Epithelial cell of esophagus (primary cell): ENCODE measurements around the genes AMELX, ARHGAP6 and GPM6B.

DNA sequence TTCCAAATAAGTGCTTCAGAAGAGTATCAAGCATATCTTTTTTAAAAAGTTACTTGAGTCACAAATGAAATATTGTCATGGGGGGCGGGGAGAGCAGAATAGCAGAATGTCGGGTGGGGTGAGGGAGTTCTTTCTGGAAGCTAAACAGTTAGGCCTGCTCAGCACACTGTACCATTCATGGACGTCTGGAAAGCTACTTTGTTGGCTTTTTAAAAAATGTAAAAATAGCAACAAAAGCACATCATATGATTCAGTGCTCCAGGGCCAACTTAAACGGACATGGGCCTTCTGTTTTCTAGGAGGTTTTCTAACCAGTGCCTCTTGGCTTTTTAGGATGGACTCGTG, 57.4 kb upstream of the CLCN4 start:
- RRBS = no CpG with 5 or more reads among the region's 5 CpGs

DNA sequence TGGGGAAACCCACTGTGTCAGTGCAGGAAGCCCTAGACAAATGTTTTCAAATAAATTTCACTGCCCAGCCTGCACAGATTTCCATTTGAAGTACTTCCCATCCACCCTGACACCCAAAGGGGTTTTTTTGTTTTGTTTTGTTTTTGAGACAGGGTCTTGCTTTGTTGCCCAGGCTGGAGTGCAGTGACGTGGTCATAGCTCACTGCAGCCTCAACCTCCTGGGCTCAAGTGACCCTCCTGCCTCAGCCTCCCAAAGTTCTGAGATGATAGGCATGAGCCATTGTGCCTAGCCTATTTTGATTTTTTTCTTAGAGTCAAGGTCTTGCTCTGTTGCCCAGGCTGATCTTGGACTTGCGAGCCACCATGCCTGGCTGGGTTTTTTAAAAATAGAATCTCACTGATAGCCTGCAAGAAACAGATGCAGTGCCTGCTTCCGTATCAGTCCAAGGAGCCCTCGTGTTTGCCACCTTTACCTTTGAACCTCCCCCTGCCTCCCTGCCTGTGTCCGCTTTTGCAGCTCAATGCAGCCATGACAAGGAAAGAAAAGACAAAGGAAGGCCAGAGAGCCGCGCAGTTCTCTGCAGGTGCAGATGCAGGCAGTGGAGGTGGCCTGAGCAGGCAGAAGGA, 13.3 kb upstream of the CLCN4 start:
- RRBS = no CpG with 5 or more reads among the region's 7 CpGs

GRCh38 chrX:10157556-10157919, 763 bp downstream of the CLCN4 start:
- RRBS = no CpG with 5 or more reads among the region's 3 CpGs

DNA sequence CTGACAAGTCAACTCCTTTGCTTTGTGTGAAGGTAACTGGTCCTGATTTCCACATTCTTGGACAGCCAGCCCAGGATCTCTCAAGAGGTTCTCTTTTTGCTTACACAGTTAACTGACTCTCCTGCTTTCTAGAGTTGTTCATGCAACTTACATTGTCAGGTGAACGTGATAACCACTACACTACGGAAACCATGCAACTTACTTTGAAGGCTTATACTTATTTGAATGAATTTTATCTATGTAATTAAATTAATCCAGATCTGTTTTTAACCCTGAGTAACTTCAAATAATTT, 128.8 kb downstream of the CLCN4 start:
- RRBS = no CpG with 5 or more reads among the region's 2 CpGs

- RRBS = no CpG with 5 or more reads among the region's 9 CpGs
Measured at GRCh38 chrX:10536486-10537240, 83.7 kb downstream of the MID1 start.

GRCh38 chrX:10633661-10634083, 13.3 kb upstream of the MID1 start:
- RRBS = no CpG with 5 or more reads among the region's 3 CpGs

GRCh38 chrX:11241726-11242341, 51.4 kb upstream of the AMELX start:
- RRBS = no CpG with 5 or more reads among the region's 5 CpGs

- RRBS = no CpG with 5 or more reads among the region's 3 CpGs
Measured at GRCh38 chrX:11292998-11293466, at the start of gene AMELX. Gene AMELX, plus strand, starts transcription at chrX:11293413.

DNA sequence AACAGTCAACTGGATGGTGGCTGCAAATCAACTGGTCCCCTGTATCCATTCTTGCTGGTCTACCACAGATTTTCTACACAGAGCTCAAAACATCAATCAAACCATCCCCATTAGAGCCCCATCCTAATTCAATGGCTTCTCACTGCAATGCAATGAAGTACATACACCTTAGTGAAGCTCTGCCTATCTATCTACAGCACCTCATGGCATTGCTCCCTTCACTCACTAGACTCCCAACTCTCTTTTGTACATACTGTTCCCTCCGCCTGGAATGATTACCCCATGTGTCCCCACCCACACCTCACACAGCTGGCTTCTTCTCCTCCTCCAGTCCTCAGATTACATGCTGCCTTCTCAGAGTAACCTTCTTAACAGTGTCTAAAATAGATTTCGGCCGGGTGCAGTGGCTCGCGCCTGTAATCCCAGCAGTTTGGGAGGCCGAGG, 46.9 kb downstream of the AMELX start:
- RRBS = no CpG with 5 or more reads among the region's 6 CpGs

GRCh38 chrX:11665572-11666519, at the start of gene ARHGAP6:
Gene ARHGAP6, minus strand, starts transcription at chrX:11665920.
- RRBS = 4% methylated on average over 14 of the region's 63 CpGs

DNA sequence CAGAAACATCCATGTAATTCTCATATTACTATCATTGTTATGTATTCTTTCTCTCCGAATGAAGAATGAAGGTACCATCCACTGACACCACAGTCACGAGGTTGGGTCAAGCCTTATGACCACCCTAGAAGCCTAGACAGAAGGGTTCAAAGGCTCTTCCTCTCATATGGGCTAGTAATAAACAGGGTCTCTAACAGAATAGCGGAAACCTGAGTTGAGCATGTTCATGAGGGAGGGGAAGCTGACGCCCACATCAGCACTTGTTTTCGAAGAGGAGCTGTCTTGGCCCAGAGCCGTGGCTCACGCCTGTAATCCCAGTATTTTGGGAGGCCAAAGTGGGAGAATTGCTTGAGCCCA, 21.6 kb upstream of the TMSB4X start:
- RRBS = no CpG with 5 or more reads among the region's 7 CpGs

DNA sequence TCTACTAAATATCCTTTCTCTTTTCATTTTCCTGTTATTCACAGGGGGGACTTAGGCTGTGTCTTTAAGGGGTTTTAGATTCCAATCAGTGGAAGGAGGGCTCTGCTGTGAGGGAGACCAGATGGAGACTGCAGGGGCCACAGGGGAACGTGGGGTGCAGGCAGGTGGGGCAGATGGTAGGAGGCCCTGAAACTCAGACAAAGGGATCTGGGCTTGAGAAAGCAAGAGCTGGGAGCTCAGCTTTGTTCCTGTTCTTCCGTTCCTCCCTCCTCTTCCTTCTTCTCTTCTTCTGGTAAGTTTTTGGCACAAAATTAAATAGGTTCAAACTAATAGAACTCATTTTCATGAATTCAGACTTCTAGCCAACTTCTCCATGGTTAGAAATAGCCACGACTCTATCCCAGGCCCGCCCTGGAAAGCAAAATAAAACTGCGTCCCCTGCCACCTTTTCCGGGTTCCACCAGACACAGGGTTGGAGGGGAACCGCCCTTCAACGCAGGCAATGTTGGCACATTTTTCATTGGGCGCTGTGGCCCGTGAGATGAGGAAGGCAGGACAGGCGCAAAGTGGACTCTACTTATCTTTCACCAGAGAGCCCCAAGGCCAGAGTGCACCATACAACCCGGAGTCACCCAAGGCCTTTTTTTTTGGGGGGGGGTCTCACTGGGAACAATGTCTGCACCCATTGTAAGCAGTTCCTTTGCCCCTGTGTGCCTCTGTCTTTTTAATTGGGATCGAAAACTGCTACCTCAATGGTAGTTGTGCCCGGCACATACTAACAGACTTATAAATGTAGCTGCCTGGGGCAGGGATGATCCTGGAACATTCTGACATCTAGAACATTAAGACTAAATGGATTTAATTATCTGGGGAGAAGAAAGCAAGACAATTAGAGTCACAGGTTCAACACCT, 3.3 kb upstream of the TMSB4X start:
- RRBS = no CpG with 5 or more reads among the region's 14 CpGs

DNA sequence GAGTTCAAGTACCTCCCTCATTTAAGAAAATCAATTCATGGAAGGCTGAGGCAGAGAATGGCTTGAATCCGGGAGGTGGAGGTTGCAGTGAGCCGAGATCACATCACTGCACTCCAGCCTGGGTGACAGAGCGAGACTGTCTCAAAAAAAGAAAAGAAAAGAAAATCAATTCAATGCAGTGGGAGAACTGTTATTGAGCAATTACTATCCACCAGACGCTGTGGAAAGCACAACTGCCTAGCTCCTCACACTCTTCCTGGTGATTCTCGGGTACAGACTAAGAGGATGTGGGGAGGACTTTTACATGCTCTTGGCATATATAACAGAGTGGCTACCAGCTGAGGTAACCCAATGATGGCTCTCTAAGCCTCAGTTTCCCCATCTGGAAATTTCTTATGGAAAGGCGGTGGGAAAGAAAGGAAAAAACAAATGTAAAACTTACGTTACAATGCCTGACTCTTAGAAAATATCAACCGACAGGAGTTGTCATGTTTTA, 2.6 kb upstream of the TMSB4X start:
- RRBS = no CpG with 5 or more reads among the region's 8 CpGs

DNA sequence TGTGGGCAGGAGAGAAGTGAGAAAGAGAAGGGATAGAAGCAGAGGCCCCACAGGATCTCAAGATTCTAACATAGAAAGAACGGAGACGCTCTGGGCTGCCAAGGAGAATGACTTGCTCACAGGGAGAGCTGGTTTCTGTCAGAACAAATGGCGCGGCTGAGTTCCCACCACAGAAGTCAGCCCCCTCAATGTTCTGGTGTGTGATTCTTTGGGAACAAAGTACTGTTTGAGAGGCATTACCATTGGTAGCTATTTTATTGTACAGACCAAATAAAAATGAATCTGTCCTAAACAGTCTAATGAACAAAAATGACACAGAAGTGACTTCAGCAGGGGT, 80.5 kb downstream of the ATXN3L start:
- RRBS = no CpG with 5 or more reads among the region's 4 CpGs

DNA sequence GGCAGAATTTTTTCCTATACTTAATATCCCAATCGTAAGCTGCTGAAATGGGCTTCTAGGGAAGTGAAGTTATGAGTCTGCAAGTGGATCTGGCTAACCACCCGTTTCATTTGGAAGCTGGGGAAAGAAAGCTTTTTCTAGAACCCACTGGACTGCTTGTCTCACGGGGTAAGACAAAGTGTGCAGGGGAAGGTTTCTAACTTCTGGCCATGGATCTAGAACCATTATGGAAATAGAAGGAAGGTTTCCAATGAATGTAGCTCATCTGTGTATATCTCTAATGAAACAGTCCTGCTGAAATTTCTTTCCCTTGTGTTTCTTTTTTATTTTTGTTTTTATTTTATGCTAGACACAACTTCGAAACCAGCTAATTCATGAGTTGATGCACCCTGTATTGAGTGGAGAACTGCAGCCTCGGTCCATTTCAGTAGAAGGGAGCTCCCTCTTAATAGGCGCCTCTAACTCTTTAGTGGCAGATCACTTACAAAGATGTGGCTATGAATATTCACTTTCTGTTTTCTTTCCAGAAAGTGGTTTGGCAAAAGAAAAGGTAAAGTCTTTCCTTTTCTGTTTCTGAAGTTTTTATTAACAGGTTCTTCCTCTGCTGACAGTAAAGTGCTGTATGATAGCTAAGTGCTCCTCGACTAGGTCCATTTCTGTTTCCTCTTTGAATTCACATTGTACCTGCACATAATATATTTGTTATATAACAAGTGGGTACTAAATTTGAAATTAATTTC, 1.8 kb downstream of the OFD1 start:
- RRBS = no CpG with 5 or more reads among the region's 7 CpGs

- RRBS = no CpG with 5 or more reads among the region's 5 CpGs
Measured at GRCh38 chrX:13752812-13753563, 18.4 kb downstream of the OFD1 start.

GRCh38 chrX:13762041-13762541, 27.5 kb downstream of the OFD1 start:
- RRBS = no CpG with 5 or more reads among the region's 3 CpGs

- RRBS = no CpG with 5 or more reads among the region's 9 CpGs
Measured at GRCh38 chrX:13766623-13767374, 32.3 kb downstream of the OFD1 start.

DNA sequence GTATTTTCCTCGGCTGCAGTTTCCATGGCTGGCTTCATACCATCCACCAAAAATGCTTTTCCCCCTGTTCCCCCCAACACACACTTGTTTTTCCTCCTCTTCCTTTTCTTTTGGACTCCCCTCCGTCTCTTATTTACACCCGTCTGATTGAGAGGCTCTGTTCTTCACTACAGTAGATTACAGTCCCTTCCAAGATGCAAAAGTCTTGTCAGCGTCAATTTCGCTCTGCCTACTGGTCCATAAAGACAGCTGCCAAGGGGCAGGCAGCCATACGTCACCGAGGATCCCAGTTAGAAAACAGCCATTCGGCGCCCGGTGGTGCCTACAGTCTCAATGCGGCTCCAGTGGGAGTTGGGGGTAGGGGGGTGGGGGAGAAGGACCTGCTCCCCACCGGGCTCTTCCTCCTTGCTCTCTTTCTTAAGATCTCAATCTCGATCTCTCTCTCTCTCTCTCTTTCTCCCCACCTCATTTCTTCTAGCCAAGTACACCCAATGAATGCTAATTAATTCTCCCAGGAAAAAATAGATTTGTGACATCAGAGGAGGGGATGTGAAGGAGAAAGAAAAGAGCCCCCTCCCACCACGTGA, at the start of gene GPM6B:
Gene GPM6B (minus strand): TSS at position 227 of the 587 bp plus-strand sequence.
- RRBS = 32% methylated on average over 3 of the region's 14 CpGs

- RRBS = 1% methylated on average over 6 of the region's 11 CpGs
Measured at GRCh38 chrX:13937734-13937983, 92.0 kb downstream of the GEMIN8 start.